Right atrium auricular region (tissue), 2 donors: ENCODE measurements around the gene CFAP97.

- PRO-cap, result no peak
- RAMPAGE, long total RNA, 2 experiments, result no peak in any of the 2 experiments
These were observed 121.7 kb upstream of the ENPP6 start for GRCh38 chr4:184339387-184339766.

DNA sequence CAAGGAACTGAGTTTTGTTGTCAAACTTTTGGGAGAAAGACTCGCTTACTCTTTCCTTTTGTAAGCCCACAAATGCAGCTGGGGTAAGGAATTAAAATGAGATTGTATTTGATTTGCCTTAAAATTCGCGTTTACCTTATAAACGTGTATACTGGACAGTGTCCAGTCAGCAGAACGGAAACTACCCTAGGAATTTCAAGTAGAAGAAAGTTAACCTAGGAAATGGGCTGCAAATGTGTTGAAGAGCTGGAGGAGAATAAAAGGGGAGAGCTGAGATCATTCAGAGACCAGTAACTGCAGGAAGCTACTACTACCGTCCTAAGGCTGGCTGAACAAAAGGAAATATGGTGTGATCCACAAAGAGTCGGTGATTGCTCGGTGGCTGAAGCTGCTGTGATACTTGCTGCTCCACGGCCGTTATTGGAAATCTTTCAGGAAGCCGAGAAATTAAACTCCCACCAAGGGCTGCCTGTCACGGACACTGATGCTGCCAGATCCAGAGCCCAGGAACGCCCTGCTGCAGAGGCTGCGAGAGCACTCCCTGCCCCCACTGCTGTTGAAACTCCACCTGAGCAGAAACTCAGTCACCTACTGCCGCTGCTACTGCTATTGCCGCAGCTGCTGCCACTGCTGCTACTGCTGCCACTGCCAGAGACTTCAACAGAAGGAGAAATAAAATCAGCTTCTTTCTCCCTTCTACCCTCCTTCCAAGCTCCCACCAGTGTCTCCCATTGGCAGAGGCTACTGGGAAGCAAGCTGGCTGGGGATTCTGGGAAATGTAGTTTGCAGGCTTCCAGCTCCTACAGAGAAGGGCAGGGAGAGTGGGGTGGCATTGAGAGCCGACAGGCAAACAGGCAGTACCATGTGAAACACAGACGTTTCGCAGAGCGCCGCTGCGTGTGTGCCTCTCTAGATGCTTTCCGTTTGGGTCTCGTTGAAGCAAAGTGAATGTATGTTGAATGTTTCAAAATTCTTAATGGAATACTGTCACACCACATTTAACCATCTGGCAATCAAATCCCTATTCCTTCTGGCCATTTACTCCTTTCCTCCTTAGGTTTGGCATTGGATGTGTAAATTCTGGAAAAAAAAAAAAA, 125.9 kb upstream of the ENPP6 start:
- PRO-cap, result unidirectional peak, plus-strand start at position 286 of the sequence; bidirectional peak, plus-strand start at position 805 of the sequence, minus-strand start at position 662 of the sequence
- RAMPAGE, long total RNA, 2 experiments, result no peak in any of the 2 experiments

GRCh38 chr4:184380596-184381121, 93.7 kb downstream of the IRF2 start:
- PRO-cap, result no peak
- RAMPAGE, long total RNA, 2 experiments, result no peak in any of the 2 experiments

DNA sequence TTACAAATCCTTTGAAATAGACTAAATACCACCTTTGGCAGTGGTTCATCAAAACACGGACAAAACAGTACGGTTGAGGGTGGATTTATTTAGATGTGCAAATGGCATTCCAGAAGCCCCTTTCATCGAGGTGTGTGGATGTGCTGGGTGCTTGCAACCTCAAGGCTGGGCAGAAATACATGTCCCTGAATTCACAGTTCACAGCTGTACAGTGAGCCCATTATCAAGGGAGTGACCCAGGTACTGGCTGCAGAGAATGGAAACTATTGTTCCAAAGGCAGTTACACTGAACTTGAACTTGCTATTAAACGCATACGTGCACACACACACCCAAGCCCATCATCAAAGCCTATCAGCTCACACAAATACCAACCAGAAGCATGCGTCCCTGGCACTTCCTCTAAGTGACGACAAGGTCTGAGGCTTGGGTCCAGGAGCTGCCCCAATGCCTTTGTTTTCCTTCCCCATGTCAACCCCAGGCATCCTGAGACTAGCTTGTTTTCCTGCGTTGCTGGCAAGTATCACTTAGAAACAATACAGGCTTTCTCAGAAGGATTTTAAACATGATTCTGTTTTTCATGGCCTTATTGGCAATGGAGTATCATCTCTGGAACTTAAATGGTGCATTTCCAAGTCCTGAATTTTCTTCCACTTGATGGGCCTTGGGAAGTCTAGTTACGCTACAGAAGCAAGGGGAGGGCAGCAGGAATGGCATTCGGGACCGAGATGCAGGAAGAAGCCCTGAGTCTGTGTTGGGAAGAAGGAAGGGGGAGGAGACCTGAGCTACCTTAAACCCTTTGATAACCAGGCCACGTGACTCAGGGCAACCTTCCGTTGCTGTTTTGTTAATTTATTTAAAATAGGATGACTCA, 88.5 kb downstream of the IRF2 start:
- PRO-cap, result no peak
- RAMPAGE, long total RNA, 2 experiments, result no peak in any of the 2 experiments

- PRO-cap, result no peak
- RAMPAGE, long total RNA, 2 experiments, result no peak in any of the 2 experiments
These were observed 78.1 kb downstream of the IRF2 start for GRCh38 chr4:184396196-184396705.

GRCh38 chr4:184397840-184398272, 76.5 kb downstream of the IRF2 start:
- PRO-cap, result no peak
- RAMPAGE, long total RNA, 2 experiments, result no peak in any of the 2 experiments

DNA sequence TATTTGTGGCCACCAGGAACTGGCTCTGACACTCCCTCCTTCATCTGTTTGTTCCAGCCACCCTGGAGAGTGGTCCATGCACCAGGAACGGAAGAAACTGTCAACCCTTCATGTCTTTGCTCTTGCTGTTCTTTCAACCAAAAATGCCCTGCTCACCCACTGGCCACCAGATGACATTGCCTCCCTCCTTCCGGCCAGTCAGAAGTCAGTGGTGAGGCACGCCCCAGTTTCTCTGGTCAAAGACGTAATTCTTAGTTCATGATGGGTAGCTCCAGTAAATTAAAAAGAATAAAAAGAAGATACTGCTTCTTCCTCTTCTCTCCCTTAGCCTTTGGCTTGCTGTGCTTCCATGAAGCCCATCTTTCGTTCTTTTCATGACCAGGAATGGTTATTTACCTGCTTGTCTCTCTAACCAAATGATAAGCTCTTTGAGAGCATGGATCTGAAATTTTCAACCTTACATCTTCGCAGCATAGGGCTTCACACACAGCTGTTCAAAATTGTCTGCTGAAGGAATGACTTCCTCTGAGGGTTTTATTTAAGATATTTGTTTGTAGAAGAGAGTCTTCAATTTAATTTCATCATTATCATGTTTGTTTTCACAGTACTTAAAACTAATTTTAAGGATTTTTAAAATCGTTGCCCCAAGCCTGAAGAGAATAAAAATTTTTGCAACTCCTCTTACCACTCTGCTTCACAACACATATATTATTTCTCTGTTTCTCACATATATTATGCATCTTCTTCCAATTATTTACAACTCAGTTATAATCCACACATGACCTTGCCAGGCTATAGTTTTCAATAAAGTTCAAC, 16.2 kb downstream of the IRF2 start:
- PRO-cap, result bidirectional peak, plus-strand start at position 239 of the sequence, minus-strand start at position 99 of the sequence
- RAMPAGE, long total RNA, 2 experiments, result no peak in any of the 2 experiments

DNA sequence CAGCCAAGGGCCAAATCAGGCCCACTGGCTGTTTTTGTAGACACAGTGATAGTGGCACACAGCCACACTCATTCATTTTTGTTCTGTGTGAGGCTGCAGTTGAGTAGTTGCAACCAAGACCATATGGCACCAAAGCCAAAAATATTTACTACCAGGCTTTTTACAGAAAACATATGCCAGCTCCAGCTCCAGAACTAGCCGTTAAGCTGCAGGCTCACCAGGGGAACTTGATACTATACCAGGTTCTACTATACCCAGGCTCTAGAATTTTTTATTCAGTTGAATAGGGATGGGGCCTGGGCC, 40.8 kb downstream of the ACSL1 start:
- PRO-cap, result no peak
- RAMPAGE, long total RNA, 2 experiments, result no peak in any of the 2 experiments

DNA sequence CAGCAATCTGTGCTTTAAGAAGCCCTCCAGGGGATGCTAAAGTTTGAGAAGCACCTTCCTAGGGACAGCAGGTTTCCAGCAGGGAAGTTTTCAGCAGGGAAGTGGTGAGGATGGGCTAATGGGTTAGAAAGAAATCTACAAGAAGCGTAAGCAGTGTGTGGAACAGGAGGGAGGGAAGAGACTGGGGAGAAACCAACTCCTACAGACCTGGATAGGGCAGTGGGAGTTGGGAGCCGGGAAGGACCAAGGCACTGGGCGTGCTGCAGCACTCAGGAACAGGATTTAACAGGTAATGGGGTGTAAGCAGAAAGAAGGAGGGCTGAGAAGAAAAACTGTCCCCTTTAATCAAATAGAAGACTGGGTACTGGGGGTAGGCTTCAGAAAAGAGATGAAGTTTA, 34.3 kb downstream of the ACSL1 start:
- PRO-cap, result no peak
- RAMPAGE, long total RNA, 2 experiments, result no peak in any of the 2 experiments

DNA sequence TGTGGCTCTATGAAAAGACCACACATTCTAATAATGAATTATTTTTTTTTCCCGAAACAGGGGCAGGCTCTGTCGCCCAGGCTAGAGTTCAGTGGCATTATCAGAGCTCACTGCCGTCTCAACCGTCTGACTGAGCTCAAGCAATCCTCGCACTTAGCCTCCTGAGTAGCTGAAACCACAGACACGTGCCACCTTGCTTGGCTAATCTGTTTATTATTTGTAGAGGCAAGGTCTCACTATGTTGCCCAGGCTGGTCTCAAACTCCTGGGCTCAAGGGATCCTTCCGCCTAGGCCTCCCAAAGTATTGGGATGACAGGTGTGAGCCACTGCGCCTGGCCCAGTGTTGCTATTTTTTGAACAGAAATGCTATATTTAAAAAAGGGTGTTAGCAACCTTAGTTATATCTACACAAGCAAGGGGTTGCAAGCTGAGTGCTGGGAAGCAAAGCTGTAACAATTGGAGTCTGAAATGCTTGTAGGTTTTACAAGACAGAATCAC, 33.3 kb downstream of the ACSL1 start:
- PRO-cap, result no peak
- RAMPAGE, long total RNA, 2 experiments, result no peak in any of the 2 experiments

GRCh38 chr4:184849145-184849865, 23.5 kb upstream of the ACSL1 start:
- PRO-cap, result no peak
- RAMPAGE, long total RNA, 2 experiments, result no peak in any of the 2 experiments

- PRO-cap, result no peak
- RAMPAGE, long total RNA, 2 experiments, result no peak in any of the 2 experiments
These were observed 73.6 kb upstream of the ACSL1 start for GRCh38 chr4:184899182-184900043.

- PRO-cap, result no peak
- RAMPAGE, long total RNA, 2 experiments, result no peak in any of the 2 experiments
These were observed 29.6 kb upstream of the HELT start for GRCh38 chr4:184988689-184989101.

GRCh38 chr4:185145318-185146072, 2.4 kb downstream of the SLC25A4 start:
- PRO-cap, result bidirectional peak, plus-strand start at chr4:185145923, minus-strand start at chr4:185145765
- RAMPAGE, long total RNA, 2 experiments, result no peak in any of the 2 experiments

GRCh38 chr4:185203456-185204449, at the start of gene CFAP97:
TSS of gene CFAP97 (minus strand) at chr4:185204000.
- PRO-cap, result bidirectional peak, plus-strand start at chr4:185204097, minus-strand start at chr4:185203958; bidirectional peak, plus-strand start at chr4:185204146, minus-strand start at chr4:185204144
- RAMPAGE, long total RNA, 2 experiments, result start-site peak on the minus strand in 1 of 2 experiments, at chr4:185203932-185203980 at its widest, 225 reads per replicate

- PRO-cap, result no peak
- RAMPAGE, long total RNA, 2 experiments, result no peak in any of the 2 experiments
These were observed 1.8 kb downstream of the SNX25 start for GRCh38 chr4:185211143-185211639.

DNA sequence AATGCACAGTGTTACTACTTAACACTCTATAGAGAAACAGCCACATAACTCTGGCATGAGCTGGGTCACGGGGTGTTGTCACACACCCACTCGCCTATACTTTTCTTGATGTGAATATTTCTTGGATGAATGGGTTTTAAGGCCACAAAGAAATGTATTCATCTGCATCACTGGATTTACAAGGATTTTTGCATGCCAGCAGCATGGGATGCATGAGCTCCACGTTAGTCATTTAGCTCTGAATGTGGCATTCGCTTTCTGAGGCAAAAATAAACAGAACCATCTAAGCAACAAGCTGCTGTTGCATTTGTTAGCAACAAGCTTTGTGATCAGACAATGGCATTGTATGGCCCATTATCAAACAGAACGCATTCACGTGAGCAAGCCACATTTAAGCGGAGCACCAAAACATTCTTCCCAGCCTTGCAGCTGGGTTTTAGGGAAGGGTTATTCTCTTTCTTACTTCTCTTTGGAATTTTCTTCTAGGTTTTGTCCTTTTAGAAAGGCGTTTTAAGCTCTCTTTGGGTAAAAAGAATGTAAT, 89.6 kb downstream of the LRP2BP start:
- PRO-cap, result no peak
- RAMPAGE, long total RNA, 2 experiments, result no peak in any of the 2 experiments

DNA sequence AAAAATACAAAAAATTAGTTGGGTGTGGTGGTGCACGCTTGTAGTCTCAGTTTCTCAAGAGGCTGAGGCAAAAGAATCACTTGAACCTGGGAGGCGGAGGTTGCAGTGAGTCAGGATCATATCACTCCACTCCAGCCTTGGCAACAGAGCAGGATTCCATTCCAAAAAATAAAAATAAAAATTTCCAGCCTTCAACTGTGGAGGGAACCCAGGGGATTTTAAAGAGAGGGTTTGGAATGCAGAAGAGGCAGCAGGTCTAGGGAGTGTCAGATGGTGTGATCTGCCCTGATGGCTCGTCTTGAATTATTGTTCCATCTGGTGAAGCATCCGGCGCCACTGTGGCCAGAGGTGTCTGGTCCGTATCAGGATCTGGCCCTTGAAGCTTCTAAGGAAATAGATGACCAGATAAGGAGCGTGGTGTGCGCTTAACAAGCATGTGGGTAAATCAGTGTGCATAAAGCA, 51.6 kb downstream of the LRP2BP start:
- PRO-cap, result no peak
- RAMPAGE, long total RNA, 2 experiments, result no peak in any of the 2 experiments

DNA sequence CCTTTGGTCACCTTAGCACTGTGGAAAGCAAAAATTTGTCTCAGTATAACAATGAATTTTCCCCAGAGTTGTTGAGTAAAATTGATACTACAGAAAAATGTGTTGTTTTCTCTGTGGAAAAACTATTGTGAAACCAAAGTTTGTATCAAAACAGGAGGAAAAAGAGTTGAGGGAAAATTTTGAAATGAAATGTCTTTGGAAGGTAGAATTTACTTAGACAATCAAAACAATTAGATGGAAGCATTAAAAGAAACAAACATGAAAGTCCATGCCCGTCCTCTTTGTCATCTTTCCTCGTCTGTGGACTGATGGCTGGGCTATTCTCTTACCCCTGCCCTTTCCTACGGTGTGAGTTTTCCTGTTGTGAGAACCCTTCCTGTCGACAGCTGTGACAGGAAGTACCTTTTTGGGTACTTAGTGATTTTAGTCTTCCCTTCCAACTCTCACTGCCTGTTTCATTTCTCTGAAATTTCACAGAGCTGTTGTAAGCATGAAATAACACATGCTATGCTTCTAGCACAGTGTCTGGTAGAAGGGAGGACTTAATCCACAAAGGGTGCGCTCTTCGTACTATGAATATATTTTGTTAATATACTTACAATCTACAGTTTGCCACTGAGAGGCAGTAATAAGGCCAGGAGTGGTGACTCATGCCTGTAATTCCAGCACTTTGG, 50.7 kb downstream of the LRP2BP start:
- PRO-cap, result no peak
- RAMPAGE, long total RNA, 2 experiments, result no peak in any of the 2 experiments

- PRO-cap, result no peak
- RAMPAGE, long total RNA, 2 experiments, result no peak in any of the 2 experiments
These were observed 12.1 kb downstream of the LRP2BP start for GRCh38 chr4:185383358-185384267.